Liver (tissue), 9 donors: ENCODE data around the gene ZNFX1.

DNA sequence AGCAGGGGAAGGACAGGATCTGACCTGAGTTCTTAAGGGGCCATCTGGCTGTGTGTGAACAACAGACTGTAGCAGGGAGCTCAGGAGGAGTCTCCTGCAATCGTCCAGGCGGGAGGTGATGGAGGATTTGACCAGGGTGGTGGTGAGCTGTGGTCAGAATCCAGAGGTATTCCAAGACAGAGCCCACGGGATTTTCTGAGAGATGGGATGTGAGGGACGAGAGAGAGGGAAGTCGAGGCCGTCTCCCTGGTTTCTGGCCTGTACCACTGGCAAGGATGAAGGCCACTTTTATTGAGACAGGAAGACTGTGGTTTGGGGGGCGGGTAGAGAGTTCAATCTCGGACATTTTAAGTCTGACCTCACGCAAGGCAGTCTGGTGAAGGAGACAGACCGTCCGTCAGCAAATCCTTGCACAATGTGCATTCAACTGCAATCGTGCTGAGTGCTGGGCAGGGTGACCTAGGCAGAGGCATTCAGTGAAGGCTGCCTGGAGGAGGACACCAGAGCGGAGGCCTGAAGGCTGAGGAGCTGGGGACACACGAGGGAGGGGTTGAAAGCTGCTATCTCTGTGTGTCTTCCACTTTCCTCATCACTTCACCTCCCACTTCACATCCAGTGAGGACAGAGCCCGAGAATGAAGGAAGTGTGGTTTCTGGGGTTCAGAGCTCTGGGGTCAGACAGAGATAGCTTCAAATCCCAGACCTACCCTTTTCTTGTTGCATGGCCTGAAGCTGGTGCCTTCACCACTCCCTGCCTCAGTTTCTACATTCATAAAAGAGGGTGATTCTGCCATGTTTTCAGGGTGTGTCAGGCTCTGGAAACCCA, 53.8 kb downstream of the PREX1 start:
- PRO-cap, 5 experiments = peak in 3 of 5 experiments; most common plus-strand start position 476 of the sequence (in 3); most common minus-strand start position 264 of the sequence (in 2)
- RAMPAGE, long total RNA, 2 experiments = no peak in any of the 2 experiments
- RRBS = no CpG with 5 or more reads among the region's 15 CpGs

DNA sequence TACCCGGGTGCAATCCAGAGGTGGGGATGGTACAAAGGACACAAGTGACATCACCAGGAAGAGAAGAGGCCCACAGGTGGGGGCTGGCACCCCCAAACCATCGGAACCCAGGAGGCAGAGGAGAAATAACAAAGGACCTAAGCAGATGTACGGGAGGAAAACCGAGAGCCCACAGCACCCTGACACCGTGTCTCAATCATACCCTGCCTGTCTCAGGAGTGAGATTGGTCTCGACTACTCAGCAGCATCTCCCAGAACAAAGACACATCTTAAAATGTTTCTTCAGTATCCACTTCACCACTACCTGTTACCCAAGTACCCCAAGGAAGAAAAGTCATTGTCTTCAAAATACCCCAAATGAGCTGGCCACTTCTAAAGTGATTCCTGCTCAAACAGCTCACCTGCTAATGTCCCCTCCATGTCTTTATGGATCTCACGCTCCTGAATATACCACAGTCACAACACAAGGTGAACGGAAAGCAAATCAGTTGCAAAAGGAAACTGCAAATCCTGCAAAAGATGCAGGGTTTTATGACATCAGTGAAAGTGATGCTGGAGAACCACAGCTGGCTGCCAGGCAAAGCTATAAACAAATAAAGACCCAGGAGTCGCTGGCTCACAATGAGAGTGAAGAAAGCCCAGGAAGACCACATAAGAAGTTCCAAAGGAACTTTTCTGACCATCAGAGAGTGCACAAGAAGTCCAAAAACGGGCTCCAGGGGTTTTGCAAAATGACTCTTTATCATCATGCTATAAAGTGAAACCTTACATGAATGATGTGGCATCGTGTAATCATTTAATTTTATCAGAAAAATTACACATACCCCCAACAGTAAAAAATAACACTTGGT, 44.1 kb downstream of the PREX1 start:
- PRO-cap, 5 experiments = no peak in any of the 5 experiments
- RAMPAGE, long total RNA, 2 experiments = no peak in any of the 2 experiments
- RRBS = no CpG with 5 or more reads among the region's 11 CpGs

DNA sequence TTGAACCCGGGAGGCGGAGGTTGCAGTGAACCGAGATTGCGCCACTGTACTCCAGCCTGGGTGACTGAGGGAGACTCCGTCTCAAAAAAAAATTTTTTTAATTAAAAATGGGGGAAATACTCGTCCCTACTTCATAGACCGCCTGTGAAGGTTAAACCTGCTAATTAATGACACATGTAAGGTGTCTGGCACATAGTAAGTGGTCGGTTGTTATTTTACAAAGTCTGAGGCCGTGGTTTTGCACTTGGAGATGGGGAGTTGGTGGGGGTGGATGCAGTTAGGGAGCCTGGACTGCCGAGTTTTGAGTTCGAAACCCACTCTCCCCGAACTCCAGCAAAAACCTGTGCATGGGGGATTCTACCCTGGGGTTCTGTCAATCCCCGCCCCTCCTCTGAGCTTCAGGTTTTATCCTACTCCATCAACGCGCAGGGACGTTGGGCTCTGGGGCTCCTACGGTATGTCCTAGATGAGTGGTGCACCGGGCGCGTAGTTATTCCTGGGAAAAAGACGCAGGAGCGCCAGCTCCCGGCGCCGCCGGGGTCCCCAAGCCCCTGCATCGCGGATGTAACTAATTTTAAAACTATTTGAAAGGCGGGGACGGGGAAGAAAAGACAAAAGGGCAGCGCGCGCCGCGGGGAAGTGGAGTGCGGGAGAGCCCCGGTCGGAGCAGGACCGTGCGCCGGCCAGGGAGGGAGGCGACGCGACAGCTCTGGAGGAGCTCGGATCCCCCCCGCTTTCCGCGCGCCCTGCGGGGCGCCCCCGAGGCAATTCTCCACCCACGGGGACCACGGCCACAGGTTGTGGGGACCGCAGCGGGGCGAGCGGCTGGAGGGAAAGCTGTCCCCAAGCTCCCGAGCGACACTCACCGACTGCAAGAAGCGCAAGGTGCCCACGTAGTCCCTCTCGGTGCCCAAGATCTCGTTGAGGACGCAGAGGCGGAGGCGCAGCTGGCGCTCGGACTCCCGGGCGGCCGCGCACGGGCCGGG, 730 bp downstream of the PREX1 start:
- PRO-cap, 5 experiments = peak in 2 of 5 experiments; most common plus-strand start position 642 of the sequence (in 2)
- RAMPAGE, long total RNA, 2 experiments = no peak in any of the 2 experiments
- RRBS = 13% methylated on average over 13 of the region's 76 CpGs

GRCh38 chr20:48920983-48921104, 667 bp upstream of the ARFGEF2 start:
- PRO-cap, 5 experiments = no peak in any of the 5 experiments
- RAMPAGE, long total RNA, 2 experiments = no peak in any of the 2 experiments
- RRBS = 4% methylated on average over 1 of the region's 4 CpGs

GRCh38 chr20:48990847-48991528, 55.1 kb upstream of the CSE1L start:
- PRO-cap, 5 experiments = no peak in any of the 5 experiments
- RAMPAGE, long total RNA, 2 experiments = no peak in any of the 2 experiments
- RRBS = no CpG with 5 or more reads among the region's 9 CpGs

- PRO-cap, 5 experiments = no peak in any of the 5 experiments
- RAMPAGE, long total RNA, 2 experiments = no peak in any of the 2 experiments
- RRBS = no CpG with 5 or more reads among the region's 15 CpGs
Observed at GRCh38 chr20:49032874-49033912, 12.9 kb upstream of the CSE1L start.

DNA sequence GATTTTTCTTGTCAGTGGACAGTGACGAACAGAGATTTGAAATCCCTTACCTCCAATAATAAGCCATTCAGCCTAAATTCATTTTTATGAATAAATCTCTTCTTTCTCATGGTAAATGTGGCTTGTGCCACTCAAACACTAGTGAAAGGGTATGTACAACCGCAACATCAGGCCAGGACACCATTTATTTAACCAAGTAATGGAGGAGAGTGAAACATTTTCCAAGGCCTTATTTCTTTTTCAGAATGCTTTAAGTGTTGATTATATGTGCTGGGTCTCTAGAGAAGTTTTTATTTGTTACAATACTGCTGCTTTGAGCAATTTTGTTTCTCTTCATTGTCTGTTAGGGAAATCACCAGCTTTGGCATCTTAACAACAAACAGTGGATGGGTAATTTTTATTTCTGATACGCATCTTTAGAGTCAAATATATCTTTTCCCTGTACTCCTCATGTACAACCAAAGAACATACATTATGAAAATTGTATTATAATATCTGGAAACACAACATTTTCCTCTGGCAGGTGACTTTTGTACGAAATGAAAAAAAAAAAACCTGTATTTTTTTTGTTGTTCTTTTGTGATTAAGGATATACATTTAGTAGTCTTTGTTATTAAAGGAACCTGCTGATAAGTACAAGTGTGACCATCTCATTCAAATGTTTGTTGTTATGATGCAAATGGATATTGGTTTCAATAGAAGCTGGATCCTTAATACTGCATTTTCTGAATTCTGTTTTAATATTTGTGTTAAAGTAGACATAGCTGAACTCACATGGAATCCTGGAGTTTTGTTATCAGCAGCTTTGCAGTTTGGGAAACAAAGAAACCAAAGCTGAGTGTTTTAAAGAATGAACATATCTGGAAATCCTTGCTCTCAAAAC, 10.4 kb upstream of the CSE1L start:
- PRO-cap, 5 experiments = no peak in any of the 5 experiments
- RAMPAGE, long total RNA, 2 experiments = no peak in any of the 2 experiments
- RRBS = no CpG with 5 or more reads among the region's 4 CpGs

DNA sequence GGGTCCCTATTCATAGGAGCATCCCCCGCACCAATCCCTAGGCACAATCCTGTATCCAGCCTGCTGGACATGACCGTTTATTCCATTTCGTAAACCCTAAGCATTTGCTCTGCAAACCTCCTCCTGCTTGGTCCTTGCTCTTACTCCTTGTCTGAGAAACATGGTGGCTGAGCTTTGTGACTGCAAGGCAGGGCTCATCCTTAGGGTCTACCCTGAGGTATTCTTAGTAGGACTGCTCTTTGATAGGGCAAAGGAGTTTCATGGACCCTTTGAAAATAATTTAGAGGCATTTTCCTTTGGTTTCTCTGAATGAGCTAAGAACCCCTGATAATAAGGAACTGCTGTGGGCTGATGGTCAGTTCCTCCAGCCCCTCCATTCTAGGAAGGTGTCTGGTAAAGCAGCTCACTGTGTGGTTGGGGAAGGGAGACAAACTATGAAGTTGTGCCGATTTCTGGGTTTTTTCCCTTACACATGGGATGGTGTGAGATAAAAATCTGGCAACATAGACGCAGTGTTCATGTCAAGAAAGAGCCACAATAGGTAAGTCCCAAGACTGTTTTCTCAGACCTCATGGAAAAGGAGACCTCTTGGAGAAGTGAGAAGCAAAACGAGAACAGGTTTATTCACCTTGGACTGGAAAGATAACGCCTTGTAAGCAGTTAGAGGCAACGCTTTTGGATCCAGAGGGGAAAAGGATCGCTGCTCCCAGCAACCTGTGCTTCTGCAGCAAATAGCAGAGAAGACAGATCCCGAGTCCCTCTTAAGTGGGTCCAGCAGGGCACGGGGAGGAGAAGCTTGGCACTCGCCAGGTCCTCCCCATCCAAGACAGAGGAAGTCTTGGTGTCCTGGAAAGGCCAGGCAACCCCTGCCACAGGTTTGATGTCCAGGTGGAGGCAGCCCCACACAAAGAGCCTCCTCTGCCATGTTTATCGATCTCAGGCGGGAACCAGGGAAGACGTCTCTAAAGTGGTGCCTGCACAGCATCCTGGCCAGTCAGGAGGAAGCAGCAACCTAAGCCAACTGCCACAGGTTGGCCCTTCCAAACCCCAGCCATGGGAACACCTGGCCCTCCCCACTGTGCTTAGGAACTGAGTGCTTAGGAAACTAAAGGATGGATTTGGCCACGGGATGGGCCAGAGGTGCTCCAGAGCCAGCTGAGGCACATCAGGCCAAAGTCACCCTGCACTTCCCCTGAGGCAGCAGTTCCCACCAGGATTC, 56.5 kb downstream of the CSE1L start:
- PRO-cap, 5 experiments = no peak in any of the 5 experiments
- RAMPAGE, long total RNA, 2 experiments = no peak in any of the 2 experiments
- RRBS = no CpG with 5 or more reads among the region's 16 CpGs

DNA sequence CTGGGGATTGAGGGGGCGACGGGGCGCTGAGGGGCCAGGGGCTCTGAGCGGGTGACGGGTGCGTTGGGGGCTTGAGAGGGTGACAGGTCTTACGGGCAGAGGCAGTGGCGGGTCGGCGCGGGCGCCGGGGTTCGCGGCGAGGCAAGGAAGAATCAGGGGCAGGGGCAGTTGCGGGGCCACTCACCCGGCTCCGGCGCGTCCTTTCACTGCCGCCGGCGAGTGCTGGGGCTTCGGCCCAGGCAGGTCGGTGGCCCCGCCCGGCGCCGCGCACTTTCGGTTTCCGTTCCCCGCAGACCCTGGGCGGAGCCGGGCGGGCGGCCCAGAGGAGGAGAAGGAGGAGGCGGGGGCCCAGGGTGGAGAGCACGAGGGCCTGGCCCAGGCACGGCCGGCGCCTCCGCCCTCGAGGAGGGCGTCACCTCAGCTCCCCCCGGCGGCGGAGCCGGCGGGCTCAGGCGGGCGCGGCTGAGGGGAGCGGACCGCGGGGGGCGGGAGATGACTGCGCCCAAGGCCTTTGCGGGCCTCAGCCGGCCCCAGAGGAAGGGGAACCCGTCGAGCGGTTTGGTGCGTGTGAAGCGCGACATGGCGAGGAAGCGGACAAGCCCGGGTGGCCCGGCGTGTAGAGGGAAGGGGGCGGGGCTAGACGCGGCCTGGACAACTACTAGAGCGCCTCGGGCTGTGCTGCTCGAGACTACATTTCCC, at the start of gene ZNFX1:
TSS of gene ZNFX1 (minus strand) at position 221 of the 699 bp plus-strand sequence.
- PRO-cap, 5 experiments = peak in 5 of 5 experiments; most common plus-strand start position 378 of the sequence (in 3); most common minus-strand start position 221 of the sequence (in 4)
- RAMPAGE, long total RNA, 2 experiments = start-site peak on the minus strand in 2 of 2 experiments, centred at positions 207 to 227 of the sequence, 96 to 404 reads per replicate
- RRBS = 2% methylated on average over 46 of the region's 78 CpGs

- PRO-cap, 5 experiments = no peak in any of the 5 experiments
- RAMPAGE, long total RNA, 2 experiments = no peak in any of the 2 experiments
- RRBS = no CpG with 5 or more reads among the region's 2 CpGs
Observed at GRCh38 chr20:49297877-49298241, 20.0 kb upstream of the ZNFX1 start.

GRCh38 chr20:49475257-49475836, 7.1 kb downstream of the KCNB1 start:
- PRO-cap, 5 experiments = peak in 3 of 5 experiments; most common plus-strand start chr20:49475550 (in 3)
- RAMPAGE, long total RNA, 2 experiments = no peak in any of the 2 experiments
- RRBS = no CpG with 5 or more reads among the region's 5 CpGs

GRCh38 chr20:49587092-49587446, 19.1 kb upstream of the PTGIS start:
- PRO-cap, 5 experiments = no peak in any of the 5 experiments
- RAMPAGE, long total RNA, 2 experiments = no peak in any of the 2 experiments
- RRBS = no CpG with 5 or more reads among the region's 6 CpGs

DNA sequence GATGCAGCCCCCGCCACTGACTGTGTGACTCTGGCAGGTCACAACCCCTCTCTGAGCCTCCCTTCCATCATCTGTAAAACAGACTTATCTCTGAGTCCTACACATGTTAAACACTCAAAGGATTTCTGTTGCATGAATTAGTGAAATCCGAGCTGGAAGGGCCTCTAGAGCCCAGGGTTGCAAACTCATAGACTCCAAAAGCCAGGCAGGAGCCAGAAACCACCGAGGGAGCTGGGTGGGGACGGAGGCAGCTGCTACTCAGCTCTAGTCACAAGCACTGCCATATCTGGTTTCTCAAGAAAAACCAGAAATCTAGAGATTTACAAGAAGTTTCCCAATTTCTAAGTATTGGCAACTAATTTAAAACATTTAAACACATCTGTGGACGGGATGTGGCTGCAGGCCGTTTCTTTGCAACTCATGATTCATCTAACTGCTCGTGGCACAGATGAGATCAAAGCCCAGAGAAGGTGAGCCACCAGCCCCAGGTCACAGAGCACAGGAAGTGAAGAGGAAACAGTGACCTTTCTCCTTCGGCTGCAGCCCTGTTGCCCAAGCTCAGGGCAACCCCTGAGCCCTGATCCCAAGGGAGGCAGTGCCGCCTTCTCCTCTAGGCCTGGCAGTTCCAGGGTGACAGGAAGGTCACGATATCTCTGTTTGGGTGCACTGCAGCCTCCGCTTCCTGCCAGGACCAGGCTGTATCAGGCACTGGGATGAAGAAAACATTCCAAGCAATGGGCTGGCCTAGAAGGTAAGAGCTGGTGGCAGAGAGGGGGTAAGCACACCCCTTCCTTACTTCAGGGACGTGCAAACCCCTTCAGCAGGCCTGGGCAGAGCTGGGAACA, 26.4 kb upstream of the PTGIS start:
- PRO-cap, 5 experiments = no peak in any of the 5 experiments
- RAMPAGE, long total RNA, 2 experiments = no peak in any of the 2 experiments
- RRBS = no CpG with 5 or more reads among the region's 12 CpGs

- PRO-cap, 5 experiments = peak in 2 of 5 experiments; most common plus-strand start chr20:49768601 (in 1); most common minus-strand start chr20:49768339 (in 2)
- RAMPAGE, long total RNA, 2 experiments = no peak in any of the 2 experiments
- RRBS = no CpG with 5 or more reads among the region's 9 CpGs
Observed at GRCh38 chr20:49768138-49769033, 44.2 kb upstream of the SLC9A8 start.

- PRO-cap, 5 experiments = peak in 4 of 5 experiments; most common plus-strand start chr20:49790648 (in 1); most common minus-strand start chr20:49790398 (in 2)
- RAMPAGE, long total RNA, 2 experiments = no peak in any of the 2 experiments
- RRBS = no CpG with 5 or more reads among the region's 10 CpGs
Observed at GRCh38 chr20:49789838-49790787, 22.5 kb upstream of the SLC9A8 start.

- PRO-cap, 5 experiments = no peak in any of the 5 experiments
- RAMPAGE, long total RNA, 2 experiments = no peak in any of the 2 experiments
- RRBS = no CpG with 5 or more reads among the region's 5 CpGs
Observed at GRCh38 chr20:49854903-49855125, 42.2 kb downstream of the SLC9A8 start.

GRCh38 chr20:50012494-50013139, 29.8 kb downstream of the SNAI1 start:
- PRO-cap, 5 experiments = no peak in any of the 5 experiments
- RAMPAGE, long total RNA, 2 experiments = no peak in any of the 2 experiments
- RRBS = 26% methylated on average over 2 of the region's 9 CpGs

- PRO-cap, 5 experiments = no peak in any of the 5 experiments
- RAMPAGE, long total RNA, 2 experiments = no peak in any of the 2 experiments
- RRBS = 30% methylated on average over 13 of the region's 37 CpGs
Observed at GRCh38 chr20:50054906-50055787, 57.8 kb downstream of the UBE2V1 start.

DNA sequence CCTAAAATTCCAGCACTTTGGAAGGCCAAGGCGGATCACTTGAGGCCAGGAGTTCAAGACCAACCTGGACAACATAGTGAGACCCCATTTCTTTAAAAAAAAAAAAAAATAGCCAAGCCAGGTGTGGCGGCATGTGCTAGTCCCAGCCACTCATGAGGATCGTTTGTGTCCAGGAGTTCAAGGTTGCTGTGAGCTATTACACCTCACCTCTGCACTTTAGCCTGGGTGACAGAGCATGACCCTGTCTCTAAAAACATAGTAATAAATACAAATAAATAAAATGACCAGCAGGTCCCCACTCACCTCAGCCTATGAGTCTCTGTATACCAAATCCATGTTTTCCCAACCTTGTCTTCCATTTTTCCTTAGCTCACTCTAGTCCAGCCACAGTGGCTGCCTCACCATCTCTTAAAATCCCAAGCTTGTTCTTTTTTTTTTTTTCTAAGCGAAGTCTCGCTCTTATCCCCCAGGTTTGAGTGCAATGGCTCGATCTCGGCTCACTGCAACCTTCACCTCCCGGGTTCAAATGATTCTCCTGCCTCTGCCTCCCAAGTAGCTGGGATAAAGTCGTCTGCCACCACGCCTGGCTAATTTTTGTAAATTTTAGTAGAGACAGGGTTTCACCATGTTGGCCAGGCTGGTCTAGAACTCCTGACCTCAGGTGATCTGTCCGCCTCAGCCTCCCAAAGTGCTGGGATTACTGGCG, 10.0 kb upstream of the UBE2V1 start:
- PRO-cap, 5 experiments = peak in 1 of 5 experiments; most common plus-strand start position 275 of the sequence (in 1); most common minus-strand start position 165 of the sequence (in 1)
- RAMPAGE, long total RNA, 2 experiments = no peak in any of the 2 experiments
- RRBS = no CpG with 5 or more reads among the region's 12 CpGs

DNA sequence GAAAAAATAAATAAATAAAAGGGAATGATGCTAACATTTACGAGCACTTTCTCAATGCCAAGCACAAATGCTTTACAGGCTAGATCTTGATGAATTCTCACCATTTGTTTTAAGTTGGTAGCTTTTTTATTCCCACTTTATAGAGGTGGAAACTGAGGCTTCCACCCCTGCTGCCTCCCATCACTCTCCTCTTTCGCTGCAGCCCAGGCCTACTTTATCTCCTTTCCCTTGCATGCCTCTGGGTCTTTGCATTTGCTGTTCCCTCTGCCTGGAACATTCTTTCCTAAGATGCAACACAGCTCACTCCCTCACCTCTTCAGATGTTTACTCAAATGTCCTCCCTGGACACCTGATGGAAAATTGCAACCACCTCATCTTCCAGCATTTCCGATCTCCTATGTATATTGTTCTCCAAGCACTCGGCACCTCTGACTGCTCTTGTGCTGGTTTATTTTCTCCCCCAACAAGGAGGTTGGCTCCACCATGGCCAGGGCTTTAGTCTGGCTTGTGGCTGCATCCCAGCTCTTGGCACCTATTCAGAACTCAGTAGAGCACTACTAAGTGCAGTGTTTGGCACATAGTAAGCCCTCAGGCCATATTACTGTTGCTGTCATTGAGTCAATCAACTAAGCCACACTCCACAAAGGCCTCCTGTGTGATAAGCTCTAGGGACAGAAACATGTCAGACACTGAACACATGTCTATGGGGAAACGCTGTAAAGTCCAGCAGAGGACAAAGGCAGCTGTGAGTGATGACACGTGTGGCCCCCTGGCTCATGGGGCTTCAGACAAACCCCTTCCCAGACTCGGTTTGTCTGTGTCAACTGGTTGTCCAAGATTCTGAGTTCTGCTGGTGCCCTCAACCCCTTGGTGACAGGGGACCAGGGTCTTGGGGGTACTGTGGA, 19.5 kb upstream of the UBE2V1 start:
- PRO-cap, 5 experiments = no peak in any of the 5 experiments
- RAMPAGE, long total RNA, 2 experiments = no peak in any of the 2 experiments
- RRBS = no CpG with 5 or more reads among the region's 7 CpGs